ENCODE measurements around a stretch of chr5.

- CAGE, long polyA plus RNA: no peak
- RRBS: 2% methylated on average over 12 of the region's 29 CpGs
Observed at GRCh38 chr5:62306789-62307177, 777 bp downstream of the KIF2A start.

DNA sequence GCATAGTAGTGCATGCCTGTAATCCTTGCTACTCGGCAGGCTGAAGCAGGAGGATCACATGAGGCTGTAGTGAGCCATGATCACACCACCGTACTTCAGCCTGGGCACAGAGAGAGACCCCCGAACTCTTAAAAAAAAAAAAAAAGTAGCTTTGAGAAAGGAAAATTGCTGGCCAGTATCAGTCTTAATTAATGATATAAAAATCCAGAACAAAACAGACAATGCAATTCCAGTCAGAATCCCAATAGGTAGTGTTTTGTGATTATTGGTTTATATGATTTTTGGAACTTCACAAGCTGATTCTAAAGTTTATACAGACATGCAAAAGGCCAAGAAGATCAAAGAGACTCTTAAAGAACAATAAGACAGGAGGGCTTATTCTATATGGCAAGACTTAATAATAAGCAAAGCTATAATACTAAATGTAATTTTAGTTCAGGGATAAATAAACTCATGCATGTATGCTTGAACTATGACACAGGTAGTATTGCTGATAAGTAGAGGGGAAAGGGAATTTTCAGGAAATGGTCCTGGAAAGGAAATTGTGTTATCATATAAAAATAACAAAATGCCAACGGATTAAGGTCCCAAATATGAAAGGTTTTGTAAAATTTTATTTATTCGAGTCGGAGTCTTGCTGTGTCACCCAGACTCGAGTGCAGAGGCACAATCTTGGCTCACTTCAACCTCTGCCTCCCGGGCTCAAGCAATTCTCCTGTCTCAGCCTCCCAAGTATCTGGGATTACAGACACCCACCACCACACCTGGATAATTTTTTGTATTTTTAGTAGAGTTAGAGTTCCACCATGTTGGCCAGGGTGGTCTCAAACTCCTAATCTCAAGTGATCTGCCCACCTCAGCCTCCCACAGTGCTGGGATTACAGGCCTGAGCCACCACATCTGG lies 31.9 kb downstream of the KIF2A start:
- CAGE, long polyA plus RNA: no peak
- RRBS: no CpG with 5 or more reads among the region's 8 CpGs

DNA sequence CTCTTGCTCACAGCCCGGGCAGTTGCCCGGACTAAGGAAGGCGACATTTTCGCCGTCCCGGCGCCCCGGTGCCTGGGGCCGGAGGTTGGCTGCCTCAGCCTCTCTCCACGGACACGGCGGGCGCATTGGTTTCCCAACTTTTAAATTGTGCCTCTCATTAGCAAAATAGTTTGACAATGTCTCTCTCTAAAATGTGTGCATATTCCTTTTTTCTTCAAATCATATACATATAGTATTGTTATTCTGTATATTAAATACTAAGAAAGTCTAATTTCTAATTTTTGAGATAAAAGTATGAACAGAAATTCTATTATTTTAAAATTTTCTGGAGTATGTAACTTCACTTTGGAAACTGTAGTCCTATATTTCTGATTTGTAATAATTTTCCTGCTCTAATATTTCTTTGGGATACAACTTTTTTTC lies 198.6 kb downstream of the LRRC70 start:
- CAGE, long polyA plus RNA: no peak
- RRBS: no CpG with 5 or more reads among the region's 13 CpGs

- CAGE, long polyA plus RNA: no peak
- RRBS: no CpG with 5 or more reads among the region's 7 CpGs
Observed at GRCh38 chr5:64180543-64181290, 15.1 kb downstream of the RNF180 start.

DNA sequence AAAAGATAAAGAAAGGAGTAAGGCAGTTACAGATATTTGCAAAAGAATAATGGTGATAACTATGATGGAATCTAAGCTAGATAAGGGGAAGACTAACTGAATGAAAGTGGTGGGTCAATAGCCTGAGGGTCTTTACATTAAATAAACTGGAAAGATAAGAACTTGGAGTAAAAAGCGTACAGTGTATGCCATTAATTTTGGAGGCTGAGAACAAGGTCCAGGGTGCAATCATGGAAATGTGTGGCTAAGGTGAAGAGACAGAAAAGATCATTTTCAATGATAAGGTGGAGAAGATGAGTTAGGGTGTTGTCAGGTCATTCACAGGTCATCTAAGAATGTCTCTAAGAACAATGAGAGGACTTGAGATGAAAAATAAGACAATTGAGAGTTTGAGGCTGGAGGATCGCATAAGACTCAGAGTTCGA lies 37.6 kb downstream of the SREK1IP1 start:
- CAGE, long polyA plus RNA: no peak
- RRBS: no CpG with 5 or more reads among the region's 3 CpGs

- CAGE, long polyA plus RNA: no peak
Observed at GRCh38 chr5:64836426-64836805, 67.7 kb downstream of the CWC27 start.

GRCh38 chr5:65102383-65102636 lies 333.6 kb downstream of the CWC27 start:
- CAGE, long polyA plus RNA: no peak
- RRBS: no CpG with 5 or more reads among the region's 3 CpGs

GRCh38 chr5:65722510-65723557 lies 829 bp downstream of the NLN start:
- CAGE, long polyA plus RNA: no peak
- RRBS: 1% methylated on average over 3 of the region's 39 CpGs

DNA sequence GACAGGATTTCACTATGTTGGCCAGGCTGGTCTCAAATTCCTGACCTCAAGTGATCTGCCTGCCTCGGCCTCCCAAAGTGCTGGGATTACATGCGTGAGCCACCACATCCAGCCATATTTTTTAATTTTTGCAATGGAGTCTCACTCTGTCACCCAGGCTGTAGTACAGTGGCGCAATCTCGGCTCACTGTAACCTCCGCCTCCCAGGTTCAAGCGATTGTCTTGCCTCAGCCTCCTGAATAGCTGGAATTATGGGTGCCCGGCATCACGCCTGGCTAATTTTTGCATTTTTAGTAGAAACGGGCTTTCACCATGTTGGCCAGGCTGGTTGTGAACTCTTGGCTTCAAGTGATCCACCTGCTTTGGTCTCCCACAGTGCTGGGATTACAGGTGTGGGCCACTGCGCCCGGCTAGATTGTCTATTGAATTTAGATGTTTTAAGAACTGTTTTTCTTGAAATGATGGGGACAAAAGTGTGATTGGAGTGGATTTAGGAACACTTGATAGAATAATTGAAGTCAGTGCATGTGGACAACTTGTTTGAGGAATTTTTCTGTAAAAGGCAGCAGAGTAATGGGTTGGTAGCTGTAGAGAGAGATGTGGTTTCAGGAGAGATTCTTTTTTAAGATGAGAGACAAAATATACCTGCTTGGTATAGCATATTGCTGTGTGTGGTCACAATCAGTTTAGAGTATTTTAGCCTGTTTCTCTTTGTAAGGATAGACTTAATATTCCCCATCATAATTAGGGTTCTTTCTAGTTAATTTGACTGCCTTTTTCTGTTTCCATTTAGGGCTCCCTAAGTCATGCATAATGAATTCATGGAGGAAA lies 49.0 kb downstream of the ERBIN start:
- CAGE, long polyA plus RNA: no peak
- RRBS: no CpG with 5 or more reads among the region's 11 CpGs

GRCh38 chr5:66170369-66171199 lies 26.5 kb downstream of the SREK1 start:
- CAGE, long polyA plus RNA: start-site peak on the plus strand at chr5:66170585-66170850, 1,097 and 900 reads in 2 replicates
- RRBS: no CpG with 5 or more reads among the region's 15 CpGs

GRCh38 chr5:66358607-66359033 lies 214.5 kb downstream of the SREK1 start:
- CAGE, long polyA plus RNA: no peak
- RRBS: no CpG with 5 or more reads among the region's 4 CpGs

- CAGE, long polyA plus RNA: no peak
- RRBS: no CpG with 5 or more reads among the region's 2 CpGs
Observed at GRCh38 chr5:66368794-66369206, 224.7 kb downstream of the SREK1 start.

GRCh38 chr5:66689479-66690407 lies 93.5 kb downstream of the MAST4 start:
- CAGE, long polyA plus RNA: no peak
- RRBS: no CpG with 5 or more reads among the region's 8 CpGs

- CAGE, long polyA plus RNA: no peak
- RRBS: no CpG with 5 or more reads among the region's 6 CpGs
Observed at GRCh38 chr5:66810726-66811281, 214.6 kb downstream of the MAST4 start.

DNA sequence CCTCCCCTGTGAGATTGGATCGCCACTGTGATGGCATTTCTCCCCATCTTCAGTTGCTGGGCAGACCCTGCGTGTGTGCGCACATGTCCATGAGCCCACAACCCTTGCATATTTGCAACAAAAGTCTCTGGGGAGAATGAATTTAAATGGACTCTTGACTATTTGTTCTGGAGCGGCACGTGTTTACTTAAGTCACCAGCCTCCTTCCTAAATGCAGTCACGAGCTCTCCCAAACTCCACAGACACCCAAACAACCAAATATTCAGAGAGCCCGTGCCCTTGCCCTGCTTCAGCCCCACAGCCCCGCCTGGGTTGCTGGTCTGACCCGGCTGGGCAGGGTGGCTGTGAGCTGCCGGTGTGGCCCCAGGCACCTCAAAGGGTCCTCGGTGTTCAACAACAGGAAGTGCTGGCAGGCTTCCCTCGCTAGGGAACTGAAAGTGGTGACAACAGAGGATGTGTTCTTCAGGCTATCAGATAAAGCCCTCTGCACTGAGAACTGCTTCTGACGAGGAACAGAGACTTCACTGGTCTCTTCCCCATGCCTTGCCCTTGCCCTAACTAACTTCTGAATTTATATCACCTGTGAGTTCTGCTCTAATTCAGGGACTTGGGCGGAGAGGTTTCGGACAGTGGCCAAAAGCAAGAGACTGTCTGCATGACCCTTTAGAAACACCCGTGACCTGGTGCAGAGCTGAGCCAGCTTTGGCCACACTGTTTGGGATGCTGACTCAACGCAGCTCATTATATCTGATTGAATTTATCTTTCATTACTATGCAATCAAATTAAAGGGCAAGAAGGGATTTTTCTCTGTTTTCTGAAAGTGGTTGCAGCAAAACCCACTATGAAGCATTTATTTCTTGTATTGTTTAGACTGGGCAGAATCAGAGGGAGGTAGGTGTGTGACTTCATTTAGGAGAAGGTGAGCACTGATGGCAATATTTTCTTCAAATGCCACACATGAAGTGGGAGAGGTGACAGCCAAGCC lies 19.3 kb upstream of the CD180 start:
- CAGE, long polyA plus RNA: no peak
- RRBS: no CpG with 5 or more reads among the region's 17 CpGs

- CAGE, long polyA plus RNA: no peak
- RRBS: no CpG with 5 or more reads among the region's 6 CpGs
Observed at GRCh38 chr5:67606237-67606784, 409.7 kb upstream of the CD180 start.

GRCh38 chr5:67773875-67774648 lies 441.5 kb upstream of the PIK3R1 start:
- CAGE, long polyA plus RNA: no peak
- RRBS: no CpG with 5 or more reads among the region's 2 CpGs

GRCh38 chr5:68134016-68135056 lies 81.2 kb upstream of the PIK3R1 start:
- CAGE, long polyA plus RNA: no peak
- RRBS: no CpG with 5 or more reads among the region's 13 CpGs

DNA sequence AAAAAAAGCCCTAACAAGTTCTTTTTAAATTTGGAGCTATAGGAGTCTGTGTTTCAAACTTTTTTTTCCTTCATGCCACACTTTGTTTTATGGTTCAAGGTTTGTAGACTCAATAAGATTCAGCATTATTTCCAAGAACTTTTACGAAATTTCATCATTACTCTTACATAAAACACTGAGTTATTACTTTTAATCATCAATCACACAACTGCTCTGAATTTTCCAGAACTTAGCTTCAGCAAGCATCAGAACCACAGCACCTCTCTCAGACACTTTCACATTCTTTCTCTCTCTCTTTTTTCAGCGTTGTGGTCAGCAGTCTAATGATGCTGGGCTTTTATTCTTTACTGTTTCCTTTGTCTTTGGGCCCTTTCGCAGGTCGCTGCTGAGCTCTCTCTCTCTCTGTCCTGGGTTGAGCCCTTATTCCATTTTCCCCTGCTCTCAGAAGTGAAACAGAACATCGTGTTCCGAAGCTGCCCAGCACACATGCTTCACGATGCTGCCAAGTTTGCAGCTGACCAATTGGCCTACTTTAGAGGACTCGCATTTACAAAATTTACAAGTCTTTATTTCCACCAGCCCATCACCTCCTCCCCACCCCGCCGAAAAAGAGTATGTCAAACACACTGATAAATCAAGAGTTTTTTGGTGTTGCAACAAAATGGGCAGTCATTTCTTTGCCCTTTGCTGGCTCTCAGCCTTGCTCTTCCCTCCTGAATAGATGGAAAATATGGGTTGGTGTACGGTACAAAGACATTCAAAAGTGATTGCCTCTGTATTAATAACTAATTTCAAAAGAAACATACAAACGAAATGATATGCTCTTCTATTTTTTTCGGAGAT lies 44.5 kb upstream of the PIK3R1 start:
- CAGE, long polyA plus RNA: no peak
- RRBS: no CpG with 5 or more reads among the region's 13 CpGs

GRCh38 chr5:68229864-68230251 lies 14.3 kb downstream of the PIK3R1 start:
- CAGE, long polyA plus RNA: no peak
- RRBS: no CpG with 5 or more reads among the region's 2 CpGs

All from AG04450 (cell line).